Sigmoid colon (tissue), 4 donors: ENCODE measurements around a stretch of chr14.

DNA sequence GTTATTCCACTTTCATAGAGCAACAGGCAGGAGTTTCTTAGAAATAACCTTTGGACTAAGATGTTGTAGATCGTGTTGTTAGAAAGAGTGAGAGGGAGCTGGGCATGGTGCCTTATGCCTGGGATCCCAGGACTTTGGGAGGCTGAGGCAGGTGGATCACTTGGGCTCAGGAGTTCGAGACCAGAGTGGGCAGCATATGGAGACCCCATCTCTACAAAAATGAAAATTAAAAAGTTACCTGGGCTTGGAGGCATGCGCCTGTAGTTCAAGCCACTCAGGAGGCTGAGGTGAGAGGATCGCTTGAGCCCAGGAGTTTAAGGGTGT lies 48.6 kb upstream of the AMN start:
- PRO-cap: no peak
- RAMPAGE, long total RNA, 4 experiments: no peak in any of the 4 experiments

GRCh38 chr14:102966242-102966457 lies 43.7 kb downstream of the AMN start:
- PRO-cap: no peak
- RAMPAGE, long total RNA, 4 experiments: no peak in any of the 4 experiments

DNA sequence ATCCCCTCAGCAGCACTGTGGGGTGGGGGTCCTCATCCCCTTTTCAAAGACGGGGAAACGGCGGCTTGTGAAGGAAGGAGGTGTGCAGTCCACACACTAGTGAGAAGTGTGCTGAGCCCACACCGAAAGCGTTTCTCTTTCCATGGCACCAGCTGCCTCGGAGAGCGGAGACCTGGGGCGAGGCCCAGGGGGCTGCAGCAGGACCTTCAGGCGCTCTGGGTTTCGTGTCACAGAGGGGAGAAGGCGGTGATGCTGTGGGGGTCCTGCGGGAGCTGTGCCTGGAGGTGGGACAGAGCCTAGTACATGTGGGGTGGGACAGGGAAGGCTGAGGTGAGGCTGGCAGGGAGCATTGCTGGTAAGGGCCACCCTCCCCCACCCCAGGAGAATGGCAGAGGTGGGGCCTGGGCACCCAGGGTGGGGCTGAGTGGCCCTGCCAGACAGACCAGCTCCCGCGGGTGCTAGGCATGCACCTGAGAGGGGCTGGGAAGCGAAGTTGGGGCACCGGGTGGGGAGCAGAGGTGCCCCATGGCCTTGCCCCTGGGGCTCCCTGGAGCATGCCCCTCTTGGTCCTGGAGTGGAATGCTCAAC lies 1.1 kb downstream of the TNFAIP2 start:
- PRO-cap: no peak
- RAMPAGE, long total RNA, 4 experiments: no peak in any of the 4 experiments

GRCh38 chr14:103136529-103137565 lies 13.6 kb downstream of the TNFAIP2 start:
- PRO-cap: no peak
- RAMPAGE, long total RNA, 4 experiments: no peak in any of the 4 experiments

DNA sequence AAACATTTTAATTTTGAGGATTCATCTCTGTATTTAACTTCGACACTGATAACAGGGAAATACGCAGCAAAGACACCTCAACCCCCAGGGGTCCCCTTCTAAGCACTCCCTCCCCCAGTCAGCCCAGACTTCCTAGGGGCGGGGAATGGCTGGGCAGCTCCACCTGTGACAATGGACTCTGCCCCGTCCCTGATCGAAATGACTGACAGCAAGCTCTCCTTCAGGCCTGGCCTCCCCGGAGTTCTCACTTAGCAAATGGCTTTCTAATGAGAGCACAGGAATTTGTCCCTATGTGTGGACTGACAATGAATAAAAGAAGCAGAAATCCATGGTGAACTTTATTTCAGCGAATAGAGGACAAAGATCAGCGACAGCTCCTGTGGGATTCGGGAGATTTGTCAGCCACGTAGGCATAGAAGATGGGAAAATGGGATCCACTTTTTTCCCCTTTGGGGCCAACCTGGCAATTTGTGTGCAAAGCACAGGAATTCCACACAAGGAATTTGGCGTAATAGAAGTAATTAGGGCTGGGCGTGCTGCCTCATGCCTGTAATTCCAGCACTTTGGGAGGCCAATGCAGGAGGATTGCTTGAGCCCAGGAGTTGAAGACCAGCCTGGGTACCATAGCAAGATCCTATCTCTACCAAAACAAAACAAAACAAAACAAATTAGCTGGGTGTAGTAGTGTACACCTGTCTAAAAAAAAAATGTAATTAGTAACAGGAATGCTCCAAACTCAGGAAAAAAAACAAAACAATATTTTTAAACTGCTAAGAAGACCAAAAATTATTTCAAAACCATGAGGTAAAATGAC lies 63.8 kb downstream of the TNFAIP2 start:
- PRO-cap: no peak
- RAMPAGE, long total RNA, 4 experiments: no peak in any of the 4 experiments

GRCh38 chr14:103209979-103210456 lies 86.8 kb downstream of the TNFAIP2 start:
- PRO-cap: no peak
- RAMPAGE, long total RNA, 4 experiments: no peak in any of the 4 experiments

DNA sequence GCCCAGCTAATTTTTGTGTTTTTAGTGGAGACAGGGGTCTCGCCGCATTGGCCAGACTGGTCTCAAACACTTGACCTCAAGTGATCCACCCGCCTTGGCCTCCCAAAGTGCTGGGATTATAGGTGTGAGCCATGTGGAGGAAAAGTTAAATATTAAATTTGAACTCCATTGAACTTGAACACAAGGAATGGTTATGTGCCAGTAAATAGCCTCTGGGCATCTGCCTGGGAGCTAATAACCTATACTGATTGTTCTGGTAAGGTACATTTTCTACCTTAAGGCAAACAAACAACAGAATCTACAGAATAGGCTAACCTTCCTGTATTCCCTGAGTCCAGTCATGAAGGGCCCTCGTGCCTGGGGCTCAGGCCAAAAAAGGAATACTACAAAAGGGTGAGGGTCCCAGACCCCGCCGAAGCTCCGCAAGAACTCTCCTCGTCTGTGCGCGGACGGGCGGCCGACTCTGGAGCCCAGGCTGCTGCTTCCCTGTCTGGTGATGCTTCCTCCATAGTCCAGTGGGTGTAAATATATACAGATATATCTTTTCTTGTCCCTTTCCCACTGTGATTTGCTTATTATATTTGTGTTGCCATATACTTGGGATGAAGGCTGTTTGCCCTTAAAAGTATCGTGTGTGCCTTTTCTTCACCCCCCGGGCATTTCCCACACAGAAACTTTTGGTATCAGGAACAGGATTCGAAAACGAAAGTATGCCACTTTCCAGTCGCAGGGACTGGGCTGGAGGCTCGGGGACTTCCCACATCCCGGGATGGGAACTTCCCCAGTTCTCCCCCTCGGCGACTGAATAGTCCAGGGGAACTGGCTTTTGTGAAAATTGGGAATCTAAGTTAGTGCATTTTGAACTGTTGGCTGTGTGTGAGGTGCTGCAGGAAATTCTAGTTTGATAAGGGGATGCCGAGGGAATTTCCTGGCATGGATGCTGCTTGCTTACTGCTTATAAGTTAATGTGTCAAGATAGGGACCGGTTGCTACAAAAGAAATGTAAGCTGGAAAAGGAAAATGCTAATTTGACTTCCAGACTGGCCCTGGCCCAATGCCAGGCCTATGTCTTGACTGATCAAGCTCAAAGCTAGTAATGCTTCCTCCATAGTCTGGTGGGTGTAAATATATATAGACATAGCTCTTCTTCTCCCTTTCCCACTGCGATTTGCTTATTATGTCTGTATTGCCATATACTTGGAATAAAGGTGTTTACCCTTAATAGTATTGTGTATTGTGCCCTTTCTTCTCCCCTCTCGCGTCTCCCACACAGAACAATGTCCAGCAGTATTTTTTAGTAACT lies 73.6 kb upstream of the EIF5 start:
- PRO-cap: no peak
- RAMPAGE, long total RNA, 4 experiments: no peak in any of the 4 experiments

- PRO-cap: no peak
- RAMPAGE, long total RNA, 4 experiments: no peak in any of the 4 experiments
These were observed 18.1 kb upstream of the EIF5 start for GRCh38 chr14:103315935-103316290.

DNA sequence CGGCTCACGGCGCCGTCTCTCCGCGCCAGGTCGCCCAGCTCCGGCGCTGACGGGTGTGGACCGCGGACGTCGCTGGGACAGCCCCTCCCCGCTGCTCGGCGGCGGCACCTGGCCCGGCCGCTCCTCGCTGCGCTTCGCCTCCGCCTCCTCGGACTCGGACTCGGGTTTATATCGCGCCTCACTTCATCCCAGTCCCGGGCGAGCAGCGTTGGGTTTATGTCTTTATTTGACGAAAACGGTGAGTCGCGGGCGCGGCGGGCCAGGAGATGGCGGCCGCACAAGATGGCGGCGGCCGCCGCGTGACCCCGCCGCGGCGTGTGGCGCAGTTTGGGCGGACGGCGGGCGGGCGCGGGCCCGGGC lies 303 bp downstream of the EIF5 start:
- PRO-cap: no peak
- RAMPAGE, long total RNA, 4 experiments: no peak in any of the 4 experiments

- PRO-cap: no peak
- RAMPAGE, long total RNA, 4 experiments: no peak in any of the 4 experiments
These were observed 1.5 kb downstream of the MARK3 start for GRCh38 chr14:103386623-103387216.

DNA sequence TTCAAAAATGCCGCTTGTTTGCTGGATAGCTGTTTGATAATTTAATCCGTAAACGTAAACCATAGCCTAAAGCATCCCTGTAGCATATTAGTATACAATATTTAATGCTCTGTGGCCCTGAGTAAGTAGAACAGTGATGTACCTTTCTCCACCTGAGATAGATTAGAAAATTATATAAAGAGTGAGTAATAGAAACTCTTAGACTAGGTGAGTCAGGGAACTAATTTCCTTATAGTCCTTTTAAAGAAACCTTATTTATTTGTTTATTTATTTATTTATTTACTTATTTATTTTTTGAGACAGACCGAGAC lies 2.0 kb downstream of the MARK3 start:
- PRO-cap: no peak
- RAMPAGE, long total RNA, 4 experiments: no peak in any of the 4 experiments

- PRO-cap: no peak
- RAMPAGE, long total RNA, 4 experiments: no peak in any of the 4 experiments
These were observed 4.0 kb downstream of the CKB start for GRCh38 chr14:103518543-103519091.

GRCh38 chr14:103540208-103541432 lies 11.6 kb downstream of the TRMT61A start:
- PRO-cap: no peak
- RAMPAGE, long total RNA, 4 experiments: no peak in any of the 4 experiments

DNA sequence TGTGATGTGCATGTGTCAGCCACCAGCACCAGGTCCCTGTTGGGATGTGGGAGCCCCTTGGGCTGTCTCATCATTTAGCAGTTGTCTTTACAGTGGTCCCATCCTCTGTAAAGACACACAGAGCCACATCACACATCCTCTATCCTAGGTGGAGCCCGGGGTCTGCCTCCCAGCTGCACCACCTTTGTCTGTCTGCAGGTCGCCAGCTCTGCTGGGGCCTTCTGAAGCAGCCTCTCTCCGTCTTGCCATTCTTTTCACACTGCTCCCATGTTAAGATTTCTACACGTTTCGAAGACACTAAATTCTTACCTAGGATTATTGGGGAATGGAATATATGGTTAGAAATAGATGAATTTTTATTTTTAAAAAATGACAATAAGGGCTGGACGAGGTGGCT lies 31.7 kb downstream of the XRCC3 start:
- PRO-cap: no peak
- RAMPAGE, long total RNA, 4 experiments: no peak in any of the 4 experiments

DNA sequence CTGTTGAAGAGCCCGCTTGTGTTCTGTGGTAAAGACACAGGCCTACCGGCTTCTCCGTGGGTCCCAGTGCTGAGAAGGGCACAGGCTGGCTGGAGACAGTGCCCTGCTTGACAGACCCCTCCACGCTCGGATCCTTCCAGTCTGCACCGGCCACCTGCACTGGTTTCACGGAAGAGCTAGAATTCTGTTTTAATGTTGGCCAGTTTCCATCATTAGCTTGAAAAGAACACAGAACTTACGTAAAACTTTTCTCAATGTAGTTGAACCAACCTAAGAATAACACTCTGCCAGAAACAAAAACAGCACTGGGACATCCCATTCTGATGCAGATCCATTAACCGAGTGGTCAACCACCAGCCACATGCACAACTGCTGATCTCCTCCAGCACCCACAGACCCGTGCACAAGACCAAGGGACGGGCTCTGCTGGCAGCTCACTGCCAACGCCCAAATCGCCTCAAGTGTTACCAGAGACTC lies 27.0 kb downstream of the ZFYVE21 start:
- PRO-cap: no peak
- RAMPAGE, long total RNA, 4 experiments: no peak in any of the 4 experiments

DNA sequence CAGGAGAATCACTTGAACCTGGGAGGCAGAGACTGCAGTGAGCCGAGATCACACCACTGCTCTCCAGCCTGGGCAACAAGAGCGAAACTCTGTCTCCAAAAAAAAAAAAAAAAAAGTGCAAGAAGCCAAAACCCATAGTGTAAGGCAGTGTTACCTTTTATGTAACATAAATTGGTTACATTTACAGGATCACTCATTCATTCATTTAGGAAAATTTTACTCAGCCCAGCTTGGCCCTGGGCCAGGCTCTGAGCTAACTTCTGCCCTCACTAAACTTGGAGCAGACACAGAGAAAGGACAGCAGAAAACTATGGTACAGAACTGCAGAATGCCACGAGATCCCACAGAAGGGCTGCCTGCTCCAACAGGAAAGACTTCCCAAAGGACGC lies 19.1 kb downstream of the PPP1R13B start:
- PRO-cap: no peak
- RAMPAGE, long total RNA, 4 experiments: no peak in any of the 4 experiments

DNA sequence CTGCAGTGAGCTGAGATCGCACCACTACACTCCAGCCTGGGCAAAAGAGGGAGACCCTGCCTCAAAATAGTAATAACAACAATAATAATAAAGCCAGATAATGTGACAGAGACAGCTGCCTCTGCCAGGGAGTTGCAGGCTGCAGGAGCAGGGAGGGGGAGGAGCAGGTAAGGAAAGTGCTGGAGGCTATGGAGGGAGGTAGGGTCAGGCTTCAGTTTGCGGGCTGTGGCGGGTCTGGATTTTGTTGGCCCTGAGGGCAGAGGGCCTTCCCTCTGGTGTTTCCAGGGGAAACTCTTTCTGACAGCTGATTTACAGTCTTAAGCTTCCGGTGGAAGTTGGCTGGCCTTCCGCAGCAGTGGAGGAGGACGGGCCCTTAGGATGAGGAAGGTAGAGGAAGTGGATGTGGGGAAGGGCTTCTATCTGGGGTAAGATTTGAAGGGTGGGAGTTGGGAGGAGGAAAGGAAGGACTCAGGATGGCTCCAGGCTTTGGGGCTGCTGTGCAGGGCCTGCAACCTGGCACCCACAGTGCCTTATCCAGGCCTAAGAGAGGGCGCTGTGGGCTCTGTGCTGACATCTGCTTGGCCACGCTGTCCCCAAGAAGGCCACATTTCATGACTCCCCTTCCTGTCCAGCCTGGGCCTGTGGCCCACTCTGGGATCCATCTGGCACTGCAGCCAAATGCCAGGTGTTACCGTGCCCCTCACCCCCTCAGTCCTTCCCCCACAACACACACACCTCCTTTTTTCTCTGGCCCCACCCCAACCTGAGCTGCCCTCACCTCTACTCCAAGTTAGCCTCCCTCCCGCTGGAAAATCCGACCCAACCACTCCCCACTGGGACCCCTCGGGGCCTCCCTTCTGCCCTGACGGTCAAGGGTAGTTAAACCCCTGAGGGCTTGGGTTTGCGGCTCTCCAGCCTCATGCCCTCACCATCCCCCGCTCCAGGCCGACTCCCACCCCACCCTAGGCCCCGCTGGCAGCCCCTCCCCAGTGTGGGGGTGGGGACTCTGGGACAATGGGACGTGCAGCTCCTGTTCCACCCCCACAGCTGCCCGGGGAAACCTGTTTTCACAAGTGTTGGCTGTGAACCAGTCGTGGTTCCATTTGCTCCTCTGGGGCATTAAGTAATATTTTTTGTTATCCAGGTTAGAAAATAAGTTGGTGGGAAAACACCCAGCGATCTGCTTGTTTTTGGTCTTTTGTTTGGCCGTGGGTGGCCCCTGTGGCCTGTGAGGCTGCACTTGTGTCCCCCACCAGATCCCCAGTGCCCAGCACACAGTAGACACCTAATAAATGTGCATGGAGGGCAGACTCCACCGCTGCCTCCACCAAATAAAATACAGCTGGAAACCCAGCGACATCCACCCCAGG lies 7.8 kb upstream of the PPP1R13B start:
- PRO-cap: no peak
- RAMPAGE, long total RNA, 4 experiments: no peak in any of the 4 experiments

DNA sequence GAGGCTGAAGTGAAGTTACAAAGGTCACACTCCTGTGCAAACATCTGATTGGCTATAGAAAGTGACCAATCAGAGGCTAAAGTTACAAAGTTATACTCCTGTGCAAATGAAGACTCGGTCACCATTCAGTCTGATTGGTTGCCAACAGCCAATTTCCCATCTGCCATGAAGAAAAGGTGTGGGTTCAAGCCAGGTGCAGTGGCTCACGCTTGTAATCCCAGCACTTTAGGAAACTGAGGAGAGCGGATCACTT lies 15.2 kb upstream of the PPP1R13B start:
- PRO-cap: no peak
- RAMPAGE, long total RNA, 4 experiments: no peak in any of the 4 experiments

DNA sequence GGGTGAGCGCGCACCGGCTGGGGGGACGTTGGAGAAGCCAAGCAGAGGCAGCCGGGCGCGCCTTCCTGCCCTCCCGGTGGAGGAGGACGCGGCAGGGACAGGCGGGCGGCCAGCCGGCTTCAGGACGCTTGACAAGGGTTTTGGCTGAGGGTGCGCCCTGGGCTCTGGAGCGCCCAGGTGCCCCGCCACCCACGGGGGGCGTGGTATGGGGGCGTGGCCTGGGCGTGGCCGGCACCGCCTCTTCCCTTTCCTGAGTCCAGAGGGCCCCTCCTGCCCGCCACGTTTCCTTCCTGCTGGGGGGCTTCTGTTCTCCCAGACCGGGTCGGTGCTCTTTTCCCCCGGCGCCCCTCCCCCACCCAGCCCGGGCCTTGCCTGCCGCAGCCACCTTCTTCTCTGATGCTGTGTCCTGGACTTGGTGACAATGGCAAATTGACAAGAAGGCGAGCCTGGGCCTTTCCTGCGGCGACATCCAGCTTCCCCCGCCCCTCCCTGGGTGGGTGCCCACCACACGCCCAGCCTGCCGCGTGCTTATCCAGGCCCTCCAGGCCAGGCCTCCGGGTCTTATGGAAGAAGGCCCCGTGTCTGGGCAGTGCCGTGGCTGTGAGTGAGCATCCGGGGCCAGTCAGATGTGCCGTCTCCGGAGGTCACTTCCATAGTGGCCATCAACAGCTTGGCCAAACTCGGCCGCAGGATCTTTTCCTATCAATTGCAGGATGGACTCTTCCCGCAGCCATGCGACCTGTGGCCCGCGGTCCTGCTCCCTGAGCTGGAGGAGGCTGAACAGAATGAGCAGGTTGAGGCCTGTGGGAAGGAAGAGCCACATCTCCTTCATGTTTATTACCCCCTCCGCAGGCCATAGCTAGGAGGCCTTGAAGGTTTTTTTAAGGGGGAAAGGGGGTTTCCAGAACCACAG lies 24.7 kb upstream of the PPP1R13B start:
- PRO-cap: no peak
- RAMPAGE, long total RNA, 4 experiments: no peak in any of the 4 experiments

DNA sequence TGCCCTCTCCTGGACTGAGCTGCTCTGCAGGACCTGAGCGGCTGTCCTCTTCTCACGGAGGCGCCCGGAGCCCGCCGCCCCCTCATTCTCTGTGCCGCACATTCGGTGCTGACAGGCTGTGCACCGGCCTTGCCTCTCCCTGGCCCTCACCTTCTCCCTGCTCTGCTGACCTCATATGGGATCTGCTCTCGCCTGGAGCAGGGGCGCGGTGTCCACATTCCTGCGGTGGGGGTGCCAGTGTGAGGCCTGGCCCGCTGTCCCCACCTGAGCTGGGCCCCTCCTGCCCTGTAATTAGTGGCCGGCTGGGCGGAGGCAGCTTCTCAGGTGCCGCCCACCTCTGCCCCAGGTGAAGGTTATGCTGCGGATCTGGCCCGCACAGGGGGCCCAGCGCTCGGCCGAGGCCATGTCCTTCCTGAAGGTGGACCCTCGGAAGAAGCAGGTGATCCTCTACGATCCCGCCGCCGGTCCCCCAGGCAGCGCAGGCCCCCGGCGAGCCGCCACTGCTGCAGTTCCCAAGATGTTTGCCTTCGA lies 33.1 kb downstream of the KIF26A start:
- PRO-cap: no peak
- RAMPAGE, long total RNA, 4 experiments: no peak in any of the 4 experiments